Ascending aorta (tissue), 1 donor: Measurements from ENCODE around the genes LEKR1 and GFM1.

- PRO-cap, result no peak
Observed at GRCh38 chr3:155905585-155906355, 35.3 kb downstream of the GMPS start.

DNA sequence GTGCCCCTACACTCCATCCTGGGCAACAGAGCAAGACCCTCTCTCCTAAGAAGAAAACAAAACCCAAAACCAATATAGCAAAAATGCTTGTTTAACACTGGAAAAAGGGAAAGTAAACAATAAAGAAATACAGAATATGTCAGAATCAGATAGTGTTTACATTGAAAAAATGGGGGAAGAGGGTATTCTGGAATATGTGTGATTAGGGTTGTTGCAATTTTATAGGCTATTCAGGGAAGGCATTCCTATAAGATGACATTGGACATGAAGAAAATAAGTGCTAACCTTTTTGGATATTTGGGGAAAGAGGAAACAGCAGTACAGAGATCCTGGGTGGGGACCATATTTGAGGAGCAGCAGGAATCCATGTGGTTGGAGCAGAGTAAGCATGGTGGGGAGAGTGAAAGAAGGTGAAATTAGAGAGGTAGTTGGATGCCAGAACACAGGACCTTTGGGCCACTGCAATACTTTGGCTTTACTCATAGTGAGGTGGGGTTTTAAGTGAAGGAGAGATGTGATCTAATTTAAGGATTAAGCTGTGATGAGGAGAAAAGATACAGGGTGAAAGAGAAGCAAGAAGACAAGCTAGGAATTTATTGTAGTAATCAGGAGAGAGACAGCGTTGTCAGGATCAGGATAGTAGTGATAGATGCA is 37.2 kb downstream of the GMPS start:
- PRO-cap, result no peak

GRCh38 chr3:155912801-155913104 is 42.3 kb downstream of the GMPS start:
- PRO-cap, result unidirectional peak, minus-strand start at chr3:155912974

GRCh38 chr3:156483424-156483846 is 71.5 kb downstream of the SSR3 start:
- PRO-cap, result no peak

GRCh38 chr3:156484206-156484906 is 70.6 kb downstream of the SSR3 start:
- PRO-cap, result unidirectional peak, minus-strand start at chr3:156484419

- PRO-cap, result bidirectional peak, plus-strand start at chr3:156826364, minus-strand start at chr3:156826219
Observed at GRCh38 chr3:156825855-156826387, at the start of gene LEKR1. Gene LEKR1, plus strand, starts transcription at chr3:156826353.

DNA sequence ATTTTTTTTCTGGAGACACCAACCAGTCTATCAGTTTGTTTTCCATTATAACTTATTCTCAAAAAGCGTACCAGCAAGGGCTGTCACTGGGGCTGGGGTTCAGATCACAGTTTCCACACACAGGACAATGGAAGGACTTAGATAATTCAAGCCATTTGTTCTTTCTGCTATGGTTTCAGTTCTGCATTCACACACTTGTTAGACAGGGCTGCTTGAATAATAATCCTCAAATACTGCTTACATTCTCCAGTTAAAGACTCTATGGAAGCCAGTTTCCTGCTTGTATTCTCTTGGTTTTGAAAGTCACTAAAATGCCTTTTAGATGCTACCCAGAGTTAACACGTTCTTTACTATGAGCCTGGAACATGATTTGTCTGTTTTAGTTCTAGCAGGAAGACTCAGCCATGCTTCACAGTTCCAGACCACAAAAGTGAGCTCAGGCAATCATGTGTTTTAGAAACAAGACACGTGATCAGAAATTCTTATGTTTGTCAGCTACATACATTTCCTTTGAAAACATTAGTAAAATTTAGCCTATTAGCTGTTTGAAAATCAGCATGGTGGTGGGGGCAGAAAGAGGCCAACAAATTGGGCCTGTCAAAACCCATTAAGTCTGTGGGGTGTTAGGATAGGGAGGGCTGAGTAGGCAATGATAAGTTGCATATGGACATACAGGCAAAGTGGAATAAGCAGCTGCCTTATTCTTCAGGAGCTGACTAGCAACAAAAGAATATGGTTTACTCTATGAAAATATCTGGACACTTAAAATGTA is 152.4 kb downstream of the LEKR1 start:
- PRO-cap, result no peak

DNA sequence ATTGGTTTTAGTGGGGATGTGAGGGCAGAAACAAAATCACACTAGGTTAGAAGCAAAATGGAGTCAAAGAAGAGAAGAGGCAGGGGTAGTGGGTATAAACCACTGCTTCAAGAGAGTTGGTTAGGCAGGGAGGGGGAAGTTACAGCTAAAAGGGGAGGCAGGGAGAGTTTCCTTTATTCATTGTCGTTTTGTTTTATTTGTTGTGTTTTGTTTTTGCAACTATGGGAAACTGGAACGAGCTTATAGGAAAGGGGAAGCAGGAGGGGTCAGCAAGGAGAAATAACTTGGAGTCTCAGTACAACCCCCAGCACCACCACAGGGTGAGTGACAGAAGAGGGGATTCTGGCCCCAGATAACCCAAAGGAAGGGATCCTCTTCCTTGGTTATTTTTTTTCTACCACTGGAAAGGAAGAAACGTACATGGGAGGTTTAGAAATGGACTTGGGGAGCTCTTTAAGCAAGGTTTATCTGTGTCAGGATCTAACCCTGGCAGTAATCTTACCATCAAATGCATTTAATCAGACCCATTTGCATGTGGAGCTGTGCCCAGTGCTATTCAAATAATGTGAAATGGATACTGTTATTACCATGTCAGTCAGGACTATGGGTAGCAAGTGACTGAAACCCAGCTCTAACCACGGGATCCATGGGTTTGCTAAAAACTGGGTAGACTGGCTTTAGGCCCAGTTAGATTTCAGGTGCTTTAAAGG is 68.7 kb downstream of the CCNL1 start:
- PRO-cap, result no peak

DNA sequence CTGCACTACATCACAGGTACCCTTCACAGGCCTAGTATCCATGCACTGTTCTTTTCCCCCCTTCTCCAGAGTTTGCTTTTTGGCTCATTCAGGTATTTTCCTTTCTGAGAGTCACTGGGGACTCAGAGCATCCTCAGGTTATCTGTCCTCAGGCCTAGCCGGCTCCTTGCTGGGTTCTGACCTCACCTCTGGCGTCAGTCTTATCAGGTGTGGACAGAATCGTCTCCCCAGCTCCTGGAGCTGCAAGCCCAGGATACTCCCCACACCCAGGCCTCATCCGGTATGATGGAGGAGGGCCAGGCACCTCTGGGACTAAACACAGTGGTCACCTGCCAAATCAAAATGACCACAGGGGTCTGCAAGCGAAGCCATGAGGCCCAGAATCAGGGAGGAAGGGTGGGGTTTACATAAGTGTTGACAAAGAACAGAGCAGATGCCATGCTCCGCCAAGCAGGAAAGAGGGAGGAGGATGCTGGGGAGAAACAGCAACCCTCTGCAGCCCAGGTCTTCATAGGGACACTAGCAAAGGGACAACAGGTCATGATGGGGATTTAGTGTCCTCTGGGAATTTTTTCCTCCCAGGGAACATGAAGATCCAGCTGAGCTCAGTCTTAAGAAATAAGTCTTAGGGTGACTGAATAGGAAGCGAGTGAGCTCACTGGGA is 50.3 kb downstream of the CCNL1 start:
- PRO-cap, result no peak

GRCh38 chr3:157120122-157120396 is 39.9 kb downstream of the CCNL1 start:
- PRO-cap, result no peak

DNA sequence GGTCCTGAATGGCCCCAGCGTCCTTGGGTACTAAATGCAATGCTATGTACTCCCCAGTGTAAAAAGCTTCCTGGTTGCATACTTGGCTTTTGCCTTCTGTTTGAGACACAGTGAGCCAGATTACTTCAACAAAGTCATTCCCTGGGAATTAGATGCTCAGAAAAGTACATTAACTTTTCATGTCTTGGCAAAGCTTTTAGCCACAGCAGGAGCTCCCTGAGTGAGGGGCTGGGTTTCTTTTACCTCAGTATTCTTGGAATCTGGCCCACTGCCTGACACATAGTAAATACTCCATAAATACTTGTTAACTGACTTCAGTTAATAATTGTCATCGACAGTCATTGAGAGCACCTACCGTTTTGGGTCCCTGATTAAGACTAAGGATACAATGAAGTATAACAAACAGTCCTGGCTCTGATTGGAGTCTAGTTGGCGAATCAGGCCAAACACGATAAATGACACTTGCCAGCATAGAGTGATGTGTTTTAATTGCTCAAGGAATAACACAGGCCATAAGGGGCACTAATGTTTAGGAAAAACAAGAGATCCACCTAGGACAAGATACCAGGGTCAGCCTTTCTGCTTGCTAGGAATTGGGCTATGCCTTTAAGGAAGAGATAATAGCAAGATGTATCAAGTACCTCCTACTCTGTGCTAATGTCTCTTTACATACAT is 23.8 kb downstream of the CCNL1 start:
- PRO-cap, result no peak

DNA sequence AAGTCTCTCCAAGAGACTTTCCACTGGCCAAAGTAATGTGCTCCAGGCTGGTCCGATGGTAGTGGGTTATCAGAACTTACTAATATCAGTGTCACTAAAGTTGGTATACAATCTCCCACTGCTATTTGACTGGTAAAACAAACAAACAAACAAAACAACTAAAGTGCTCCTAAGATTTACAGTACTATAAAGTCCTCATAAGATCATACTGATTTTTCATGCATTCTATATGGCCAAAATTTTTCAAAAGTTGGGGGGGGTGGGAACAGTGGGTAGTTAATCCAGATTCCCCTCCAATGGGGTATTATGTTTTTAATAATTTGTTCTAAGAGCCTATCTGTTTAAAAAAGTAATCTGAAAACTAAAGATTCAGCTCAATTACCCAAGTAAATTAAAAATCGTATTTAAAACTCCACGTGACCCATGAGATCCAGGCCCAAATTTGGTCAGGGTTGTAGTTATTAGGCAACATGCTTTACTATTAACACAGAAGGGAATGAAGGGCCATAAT is 6.4 kb downstream of the CCNL1 start:
- PRO-cap, result no peak

- PRO-cap, result no peak
Observed at GRCh38 chr3:157156305-157156718, 3.6 kb downstream of the CCNL1 start.

DNA sequence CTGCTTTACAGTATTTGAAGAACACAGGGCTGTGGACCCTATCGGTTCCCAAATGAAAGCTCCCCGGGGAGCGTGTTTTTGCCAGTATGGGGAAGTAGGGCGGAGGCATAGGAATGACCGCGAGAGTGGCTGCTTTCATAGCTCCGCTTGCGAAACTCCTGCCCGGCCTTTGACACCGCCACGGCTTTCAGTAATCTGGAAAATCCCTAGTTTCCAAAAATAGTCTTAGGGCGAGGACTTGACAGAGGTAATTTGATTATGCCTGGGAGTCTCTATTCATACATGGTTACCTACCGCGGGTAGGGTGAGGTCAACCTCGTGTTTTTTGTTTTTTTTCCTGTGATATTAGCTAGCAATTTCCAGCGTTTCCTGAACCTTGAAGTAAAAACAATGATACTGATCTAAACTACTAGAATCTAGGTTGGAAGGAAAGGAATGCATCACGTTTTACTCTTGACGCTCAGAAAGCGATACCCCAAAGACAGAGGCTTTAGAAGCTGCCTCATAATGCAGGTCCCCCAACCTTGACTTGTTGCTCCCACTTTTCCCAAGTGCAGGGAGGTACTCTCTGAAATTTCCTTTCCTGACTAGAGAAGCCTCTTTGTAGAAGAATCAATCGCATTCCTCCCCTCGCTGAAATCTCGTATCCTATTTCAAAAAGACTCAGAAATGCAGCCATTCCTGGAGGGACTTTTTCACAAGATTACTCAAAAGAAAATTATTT is 867 bp upstream of the CCNL1 start:
- PRO-cap, result unidirectional peak, minus-strand start at position 54 of the sequence; bidirectional peak, plus-strand start at position 412 of the sequence, minus-strand start at position 160 of the sequence

DNA sequence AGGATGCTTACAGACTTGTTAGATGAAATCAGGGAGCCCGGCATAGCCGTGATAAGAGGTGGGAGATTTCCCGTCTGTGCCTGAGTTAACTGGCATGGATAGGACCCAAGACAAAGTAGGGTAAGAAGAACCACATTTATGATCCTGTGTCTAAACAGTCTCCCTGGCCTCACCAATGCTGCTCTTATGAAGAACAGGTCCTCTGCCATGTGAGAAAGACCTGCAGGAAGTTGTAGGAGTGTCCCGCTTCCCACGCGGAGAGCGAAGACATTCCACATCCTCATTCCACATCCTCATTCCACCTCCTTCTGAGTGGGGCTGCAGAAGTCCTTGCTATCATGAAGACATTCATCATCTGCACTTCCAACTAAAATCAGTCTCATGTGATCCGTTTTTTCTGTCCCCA is 227.0 kb downstream of the RSRC1 start:
- PRO-cap, result no peak

- PRO-cap, result no peak
Observed at GRCh38 chr3:158633124-158633412, 11.3 kb upstream of the GFM1 start.

- PRO-cap, result bidirectional peak, plus-strand start at chr3:158644635, minus-strand start at chr3:158644472
Observed at GRCh38 chr3:158644182-158645047, at the start of gene GFM1. Gene GFM1, plus strand, starts transcription at chr3:158644527.

DNA sequence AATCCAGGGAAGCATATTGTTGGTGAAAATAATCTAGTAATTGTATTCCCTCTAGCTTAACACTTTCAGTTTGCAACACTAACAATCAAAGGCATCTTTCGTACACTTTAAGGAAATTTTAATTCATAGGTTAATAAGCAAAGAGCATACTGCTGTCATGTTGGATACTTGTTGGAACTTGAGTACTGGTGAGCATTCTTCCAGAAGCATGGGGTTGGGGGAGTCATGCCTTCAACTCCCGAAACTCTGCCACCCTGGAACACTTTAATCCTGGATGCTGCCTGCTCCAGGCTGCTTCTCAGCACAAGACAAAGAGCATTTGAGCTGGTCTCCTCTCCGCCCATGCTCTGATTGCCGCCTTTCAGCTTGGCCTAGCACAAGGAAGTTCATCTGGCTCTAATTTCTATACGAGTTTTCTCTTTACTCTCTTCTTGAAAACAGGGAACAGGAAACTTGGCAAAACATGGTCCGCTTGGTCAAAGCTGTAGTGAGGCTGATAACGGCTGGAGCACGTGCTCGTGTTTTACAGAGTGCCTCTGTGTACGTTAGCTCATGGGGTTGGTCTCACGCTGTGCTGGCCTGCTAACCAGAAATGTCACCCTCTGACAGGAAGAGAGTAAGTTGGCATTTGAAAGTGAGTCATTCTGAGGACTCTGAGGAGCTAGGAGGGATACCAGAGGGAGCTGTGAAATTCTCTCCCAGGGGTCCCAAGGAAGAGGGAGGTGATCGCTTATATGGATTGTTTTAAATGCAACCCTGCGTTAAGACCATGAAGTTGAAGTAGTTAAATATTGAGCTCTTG is 19.2 kb downstream of the RARRES1 start:
- PRO-cap, result bidirectional peak, plus-strand start at position 656 of the sequence, minus-strand start at position 597 of the sequence

DNA sequence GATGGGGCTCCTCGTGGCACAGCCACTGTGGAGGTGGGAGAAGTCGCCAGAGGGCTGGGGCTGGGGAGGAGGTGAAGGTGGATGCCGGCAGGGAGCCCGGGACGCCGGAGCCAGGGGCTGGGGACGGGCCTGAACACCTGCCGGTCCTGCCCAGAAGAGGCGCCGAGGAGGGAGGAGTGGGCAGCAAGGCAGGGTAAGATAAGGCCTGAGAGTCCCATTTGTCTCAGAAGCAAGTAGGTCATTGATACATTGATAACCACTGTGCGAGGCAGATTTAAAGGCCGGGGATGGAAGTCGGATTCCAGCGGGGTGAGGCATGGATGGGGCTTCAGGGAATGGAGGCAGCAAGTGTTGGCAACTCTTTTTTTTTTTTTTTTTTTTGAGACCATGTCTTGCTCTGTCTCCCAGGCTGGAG is 670 bp upstream of the RARRES1 start:
- PRO-cap, result no peak

GRCh38 chr3:159732161-159732487 is 459.1 kb downstream of the IQCJ-SCHIP1 start:
- PRO-cap, result no peak